Penis (tissue), 1 donor: Measurements from ENCODE around the genes ARL10, UNC5A and LMAN2.

DNA sequence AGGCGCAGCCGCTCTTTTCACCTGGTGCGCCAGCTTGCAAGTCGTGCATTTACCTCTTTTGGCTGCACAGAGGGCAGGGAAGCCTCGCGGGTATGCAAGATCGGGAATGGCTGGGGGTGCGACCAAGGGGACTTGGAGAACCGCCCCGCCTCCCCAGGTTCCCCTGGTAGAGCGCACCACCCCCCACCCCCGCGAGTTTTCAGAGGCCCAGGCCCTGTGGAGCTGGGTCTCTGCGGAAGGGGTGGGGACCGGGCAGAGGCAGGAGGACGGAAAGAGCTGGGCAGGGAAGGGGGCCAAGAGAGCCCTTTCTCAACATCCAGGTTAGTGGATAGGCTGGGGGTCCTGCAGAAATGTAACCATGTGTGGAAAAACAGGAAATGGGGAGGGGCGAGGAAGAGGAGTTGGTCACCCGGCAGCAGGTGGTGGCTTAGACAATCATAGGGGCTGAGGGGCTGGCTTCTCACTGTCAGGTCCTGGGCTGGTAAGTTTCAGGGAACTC is 104.6 kb upstream of the SIMC1 start:
- PRO-cap: no peak

GRCh38 chr5:176134037-176134446 is 104.2 kb upstream of the SIMC1 start:
- PRO-cap: no peak

DNA sequence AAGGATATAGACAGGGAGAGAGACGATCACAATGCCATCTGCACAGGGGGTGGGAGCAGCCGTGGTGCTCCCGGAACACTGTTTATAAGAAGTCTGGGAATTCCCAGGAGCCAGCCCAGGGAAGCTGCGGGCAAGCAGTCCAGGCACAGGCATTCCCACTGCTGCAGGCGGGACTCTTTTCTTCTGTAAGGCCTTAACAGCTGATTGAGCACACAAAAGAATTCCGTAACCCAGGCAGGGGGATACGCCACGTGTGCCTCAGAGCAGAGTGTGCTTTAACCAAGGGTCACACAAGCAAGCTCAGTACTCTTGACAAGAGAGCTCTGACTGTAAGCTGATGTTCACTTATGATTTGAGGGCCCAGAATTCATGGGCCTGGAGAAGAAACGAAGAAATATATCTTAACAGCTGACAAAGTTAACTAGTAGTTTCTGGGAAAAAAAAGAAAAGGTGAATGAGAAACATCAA is 86.0 kb upstream of the SIMC1 start:
- PRO-cap: no peak

DNA sequence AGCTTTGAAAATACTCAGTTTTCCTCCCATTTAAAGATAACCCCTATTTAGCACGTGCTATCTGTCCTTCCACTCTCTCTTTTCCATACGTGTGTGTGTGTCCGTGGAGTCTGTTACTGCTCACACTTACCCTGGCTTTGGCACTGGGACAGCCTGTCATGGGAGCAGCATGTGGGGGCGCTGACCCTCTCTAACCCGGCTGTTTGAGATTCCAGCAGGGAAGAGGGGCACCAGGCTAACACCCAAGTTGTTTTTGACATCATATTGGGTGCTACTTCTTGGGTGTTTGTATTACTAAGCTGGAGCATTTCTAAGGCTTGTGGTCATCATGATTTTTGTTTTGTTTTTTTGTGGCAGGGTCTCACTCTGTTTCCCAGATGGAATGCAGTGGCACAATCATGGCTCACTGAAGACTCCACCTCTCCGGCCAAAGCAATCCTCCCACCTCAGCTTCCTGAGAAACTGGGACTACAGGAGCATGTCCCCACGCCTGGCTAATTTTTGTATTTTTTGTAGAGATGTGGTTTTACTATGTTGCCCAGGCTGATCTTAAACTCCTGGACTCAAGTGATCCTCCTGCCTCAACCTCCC is 56.9 kb upstream of the SIMC1 start:
- PRO-cap: no peak

GRCh38 chr5:176365170-176366202 is at the start of gene ARL10:
TSS of gene ARL10 (plus strand) at chr5:176365487.
- PRO-cap: bidirectional peak, plus-strand start at chr5:176365487, minus-strand start at chr5:176365413; bidirectional peak, plus-strand start at chr5:176366158, minus-strand start at chr5:176366086

- PRO-cap: no peak
Measured at GRCh38 chr5:176396113-176396841, 7.7 kb downstream of the HIGD2A start.

DNA sequence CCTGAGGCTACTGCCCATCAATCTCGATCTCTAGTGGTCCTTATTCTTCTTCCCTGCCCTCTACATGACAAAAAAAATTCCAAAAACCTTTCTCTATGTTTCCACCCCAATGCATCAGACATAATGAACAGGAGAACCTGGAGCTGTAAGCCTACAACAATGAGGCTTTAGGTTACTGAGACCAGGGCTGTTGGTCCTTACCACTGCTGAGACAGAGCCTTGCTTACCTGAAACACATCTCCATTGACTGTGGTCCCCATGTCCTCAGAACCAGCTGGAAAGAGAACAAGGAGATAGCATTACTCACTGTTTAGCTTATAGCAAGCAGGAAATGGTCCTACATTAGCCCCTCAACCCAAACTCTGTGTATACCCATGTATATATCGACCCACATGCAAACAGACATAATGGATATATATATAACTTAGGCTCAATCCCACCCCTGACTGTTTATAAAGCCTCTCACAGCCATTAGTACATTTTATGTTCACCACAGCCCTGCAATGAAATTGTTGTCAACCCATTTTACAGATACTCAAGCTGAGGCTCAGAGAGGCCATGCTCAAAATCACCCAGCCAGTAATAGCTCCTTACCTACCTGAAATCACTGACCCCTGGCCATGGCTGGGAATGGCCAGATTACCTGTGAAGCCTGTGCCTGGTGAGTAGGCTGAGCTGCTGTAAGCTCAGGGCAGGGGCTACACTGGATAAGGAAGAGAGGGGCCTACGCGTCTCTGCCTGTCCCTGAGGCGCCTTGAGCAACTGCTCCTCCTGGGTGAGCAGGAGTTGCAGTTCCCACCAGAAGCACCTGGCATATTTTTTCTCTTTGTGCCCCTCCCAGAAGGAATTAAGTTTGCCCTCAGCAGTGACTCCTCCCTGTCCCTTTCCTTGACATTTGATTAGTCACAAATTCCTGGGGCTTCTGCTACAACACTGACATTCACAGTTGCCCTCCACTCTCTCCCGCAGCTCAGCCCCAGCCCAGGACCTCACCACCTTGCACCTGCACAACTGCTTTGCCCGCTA is 6.0 kb downstream of the CLTB start:
- PRO-cap: no peak

GRCh38 chr5:176448078-176448277 is 207 bp upstream of the FAF2 start:
- PRO-cap: bidirectional peak, plus-strand start at chr5:176448355, minus-strand start at chr5:176448164

DNA sequence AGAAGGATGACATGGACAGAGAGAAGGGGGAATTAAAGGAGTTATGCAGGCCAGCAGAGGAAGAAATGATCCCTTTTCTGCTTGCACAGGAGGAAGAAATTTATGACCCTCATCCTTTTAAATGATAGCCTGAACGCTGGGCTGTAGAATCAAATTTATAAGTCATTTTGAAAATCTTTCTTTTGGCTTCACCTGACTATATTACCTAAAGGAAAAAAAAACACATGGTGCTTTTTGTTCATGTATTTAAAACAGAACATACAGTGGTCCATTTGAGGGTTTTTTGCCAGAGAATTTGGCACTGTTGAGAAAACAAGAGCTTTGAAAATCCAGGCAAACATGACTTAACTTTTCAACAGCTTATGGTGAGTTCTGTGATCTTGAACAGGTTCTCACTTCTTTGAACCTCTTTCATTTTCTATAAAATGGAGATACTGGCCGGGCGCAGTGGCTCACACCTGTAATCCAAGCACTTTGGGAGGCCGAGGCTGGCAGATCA is 5.2 kb downstream of the FAF2 start:
- PRO-cap: no peak

DNA sequence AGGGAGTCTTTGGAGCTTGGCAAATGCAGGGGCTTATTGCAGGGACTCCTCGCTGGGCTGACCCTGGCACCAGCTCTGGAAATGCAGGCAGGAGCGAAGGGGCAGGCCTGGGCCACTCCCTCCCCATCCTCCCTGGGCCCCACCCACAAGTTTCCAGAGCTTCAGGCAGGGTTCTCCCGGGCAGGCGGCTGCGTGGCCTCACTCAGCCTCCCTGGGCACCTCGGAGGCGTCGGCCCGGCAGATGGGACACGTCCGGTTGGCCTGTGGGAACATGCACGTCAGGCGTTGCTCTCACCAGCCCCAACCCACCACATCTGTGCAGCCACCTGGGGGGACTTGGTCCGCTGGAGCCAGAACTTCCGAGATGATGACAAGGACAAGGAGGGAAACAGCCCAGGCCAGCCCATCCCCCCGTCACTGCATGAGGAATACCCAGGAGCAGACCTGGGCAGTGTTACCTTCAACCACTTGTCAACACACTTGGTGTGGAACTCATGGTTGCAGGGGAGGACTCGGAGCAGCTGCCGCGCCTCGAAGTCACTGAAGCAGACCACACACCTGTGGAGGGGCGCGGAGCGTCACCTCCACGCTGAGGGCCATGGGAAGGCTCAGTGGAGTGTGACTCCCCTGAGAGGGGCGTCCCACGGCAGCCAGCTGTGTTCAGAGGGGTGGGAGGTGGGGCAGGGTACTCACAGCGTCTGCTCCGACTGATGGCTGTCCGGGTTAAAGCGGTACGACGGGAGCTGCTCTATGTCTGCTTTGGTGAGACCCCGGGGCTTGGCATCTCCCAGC is 8.2 kb downstream of the RNF44 start:
- PRO-cap: no peak

GRCh38 chr5:176542099-176542902 is 5.1 kb upstream of the RNF44 start:
- PRO-cap: no peak

DNA sequence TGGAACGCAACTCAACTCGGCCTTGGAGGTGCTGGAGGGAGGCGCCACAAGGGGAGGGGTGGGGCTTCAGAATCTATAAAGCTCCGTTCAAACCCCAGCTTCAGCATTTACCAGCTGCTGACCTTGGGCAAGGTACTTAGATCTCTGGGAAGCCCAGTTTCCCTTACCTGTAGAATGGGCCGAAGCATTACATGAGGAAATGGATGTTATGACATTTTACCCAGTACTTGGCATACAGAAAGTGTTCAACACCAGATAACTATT is 1.4 kb downstream of the SNCB start:
- PRO-cap: no peak

GRCh38 chr5:176809493-176810682 is at the start of gene UNC5A:
TSS of gene UNC5A (plus strand) at chr5:176810559.
- PRO-cap: no peak

DNA sequence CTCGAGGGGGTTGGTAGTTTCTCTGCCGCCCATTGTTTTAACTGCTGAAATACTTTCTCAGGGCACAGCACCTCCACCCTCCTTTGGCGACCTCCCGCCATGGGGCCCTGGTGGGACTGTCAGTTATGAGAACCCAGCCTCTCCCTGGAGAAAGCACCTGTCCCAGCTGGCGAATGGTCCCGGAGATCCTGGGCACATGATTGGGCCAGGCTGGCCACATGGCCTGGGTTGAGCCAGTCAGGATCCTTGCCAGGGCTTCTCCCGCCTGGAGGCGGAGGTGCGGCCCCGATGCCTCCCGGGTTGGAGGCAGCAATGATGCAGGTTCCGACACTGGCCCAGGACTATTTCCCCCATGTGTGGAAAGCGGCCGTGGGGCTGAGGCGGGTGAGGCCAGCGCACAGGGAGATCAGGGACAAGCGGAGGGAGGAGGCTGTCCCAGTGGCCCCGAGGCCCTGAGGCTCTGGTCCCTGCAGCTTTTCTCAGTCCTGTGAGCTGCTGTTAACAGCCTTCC is 13.6 kb downstream of the UNC5A start:
- PRO-cap: no peak

DNA sequence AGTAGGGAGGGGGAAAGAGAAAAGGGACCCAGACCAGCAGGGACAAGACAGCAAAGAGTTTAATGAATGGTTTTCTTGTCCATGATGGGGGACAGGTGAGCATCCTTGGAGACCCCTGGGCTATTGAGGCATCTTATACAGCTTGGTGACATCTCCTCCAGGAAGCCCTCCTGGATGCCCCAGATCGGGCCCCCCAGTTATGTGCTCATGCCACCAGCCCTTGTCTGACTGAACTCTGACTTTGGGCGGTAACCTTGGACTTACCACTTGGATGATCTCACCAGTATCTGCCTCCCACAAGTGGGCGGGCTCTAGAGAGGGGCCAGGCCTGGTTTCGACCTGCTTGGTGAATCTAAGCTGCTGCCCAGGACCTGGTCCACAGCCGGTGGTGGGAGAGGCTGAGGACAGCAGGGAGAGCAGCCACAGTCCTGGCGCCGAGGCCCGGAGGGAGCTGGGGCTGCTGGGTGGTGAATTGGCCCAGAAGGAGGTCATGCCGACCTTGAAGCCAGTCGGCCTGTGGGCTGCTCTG is 36.1 kb downstream of the UNC5A start:
- PRO-cap: no peak

DNA sequence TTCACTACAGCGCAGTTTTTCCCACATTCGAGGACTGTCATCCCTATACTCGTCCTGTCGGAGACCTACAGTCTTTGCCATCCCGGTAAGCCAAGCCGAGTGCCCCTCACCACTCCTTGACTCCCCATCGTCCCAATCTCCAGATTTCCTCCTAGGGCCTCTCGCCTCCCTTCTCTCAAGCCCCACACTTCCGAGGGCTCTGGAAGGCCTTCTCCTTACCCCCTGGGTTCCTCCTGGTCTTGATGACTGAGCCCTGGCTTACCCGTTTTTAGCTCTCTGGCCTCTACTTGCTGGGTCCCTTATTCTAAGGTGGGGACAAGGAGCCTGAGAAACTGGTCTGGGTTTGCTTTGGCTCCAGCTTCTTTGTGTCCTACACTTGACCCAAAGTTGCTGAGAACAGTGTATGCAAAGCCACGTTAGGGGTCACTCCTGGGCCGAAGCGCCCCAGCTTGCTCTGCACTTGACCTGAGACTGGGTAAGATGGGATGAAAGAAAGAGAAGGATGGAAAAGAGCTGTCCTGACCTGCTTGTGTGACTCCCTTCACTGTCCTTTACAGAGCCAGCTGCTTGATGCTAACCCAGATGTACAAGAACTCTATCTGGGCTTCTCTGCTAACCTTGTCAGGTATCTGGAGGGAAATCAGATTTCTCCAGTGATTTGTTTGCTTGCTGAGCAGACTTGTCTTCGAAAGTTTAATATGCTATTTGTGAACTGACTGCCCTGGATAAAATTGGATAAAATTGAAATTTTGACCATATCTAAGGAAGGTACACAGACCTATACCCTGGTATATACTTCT is 854 bp downstream of the ZNF346 start:
- PRO-cap: no peak

- PRO-cap: no peak
Measured at GRCh38 chr5:177210013-177210738, 76.6 kb downstream of the NSD1 start.

DNA sequence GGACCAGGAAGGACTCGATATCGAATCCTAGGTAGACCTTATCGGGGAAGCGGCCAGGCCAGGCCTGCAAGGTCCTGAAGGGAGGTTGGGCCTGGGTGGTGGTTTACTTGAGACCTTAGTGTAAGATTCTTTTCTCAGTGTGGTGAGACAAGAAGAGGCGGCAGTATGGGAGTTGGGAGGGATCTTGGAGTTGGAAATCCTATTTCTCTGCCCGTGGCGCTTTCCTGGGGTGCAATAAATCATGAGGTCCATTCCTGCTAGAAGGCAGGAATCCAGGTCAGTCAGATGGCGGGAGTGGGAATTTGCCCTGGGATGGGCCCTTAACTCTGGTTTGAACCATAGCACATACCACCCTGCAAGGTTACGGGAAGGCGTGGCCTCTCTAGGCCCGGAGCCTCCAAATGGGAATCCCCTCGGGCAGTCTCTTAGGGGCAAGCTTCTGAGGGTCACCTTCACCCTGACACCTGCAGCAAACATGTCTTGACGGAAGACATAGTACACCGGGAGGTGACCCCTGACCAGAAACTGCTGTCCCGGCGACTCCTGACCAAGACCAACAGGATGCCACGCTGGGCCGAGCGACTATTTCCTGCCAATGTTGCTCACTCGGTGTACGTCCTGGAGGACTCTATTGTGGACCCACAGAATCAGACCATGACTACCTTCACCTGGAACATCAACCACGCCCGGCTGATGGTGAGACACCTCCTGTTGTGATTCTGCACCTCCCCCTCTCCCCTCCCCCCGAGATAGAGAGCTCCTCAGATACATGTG is 743 bp downstream of the PRELID1 start:
- PRO-cap: no peak

- PRO-cap: unidirectional peak, minus-strand start at chr5:177351661
Measured at GRCh38 chr5:177351523-177352377, at the start of gene LMAN2. TSS of gene LMAN2 (minus strand) at chr5:177351668.

DNA sequence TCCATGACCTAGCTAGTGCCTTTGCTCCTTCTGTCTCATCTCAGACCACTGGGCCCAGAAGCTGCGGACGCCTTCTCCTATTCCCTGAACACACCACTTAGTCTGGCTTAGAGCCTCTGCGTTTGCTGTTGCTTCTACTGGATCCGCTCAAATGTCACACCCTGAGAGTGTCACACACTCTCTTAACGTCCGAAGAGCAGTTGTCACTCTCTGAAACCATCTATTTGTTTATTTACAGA is 1.3 kb upstream of the GRK6 start:
- PRO-cap: no peak